Mammary microvascular endothelial cell (primary cell): ENCODE measurements around the genes SPDYE4, DHRS7C and MYH8.

GRCh38 chr17:8506208-8506648, 70.5 kb downstream of the NDEL1 start:
- RAMPAGE, long total RNA = no peak

- RAMPAGE, long total RNA = no peak
These were observed 87.4 kb downstream of the MYH10 start for GRCh38 chr17:8543090-8543532.

DNA sequence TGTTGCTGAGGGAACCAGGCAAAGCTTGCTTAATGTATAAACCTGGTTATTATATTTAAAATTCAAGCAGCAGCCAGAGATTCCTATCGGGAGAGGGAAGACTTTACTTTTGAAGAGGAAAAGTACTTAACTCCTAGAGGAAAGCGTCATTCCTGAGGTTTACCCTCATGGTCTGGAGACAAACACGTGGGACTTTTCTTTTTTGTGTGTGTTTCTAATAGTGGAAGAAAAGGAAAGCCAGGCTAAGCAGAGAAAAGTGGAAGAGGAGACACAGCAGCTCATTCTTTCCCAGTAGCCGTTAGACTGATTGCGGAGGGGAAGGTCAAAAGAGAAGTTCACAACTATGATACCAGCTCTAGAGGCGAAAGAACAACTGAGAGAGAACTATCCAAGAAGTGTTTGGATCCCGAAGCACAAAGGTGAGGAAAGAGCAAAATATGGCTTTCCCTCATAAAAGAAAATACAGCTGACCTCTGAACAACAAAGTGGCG, 40.0 kb upstream of the MYH10 start:
- RAMPAGE, long total RNA = no peak

GRCh38 chr17:8672869-8673161, 42.3 kb upstream of the MYH10 start:
- RAMPAGE, long total RNA = no peak

DNA sequence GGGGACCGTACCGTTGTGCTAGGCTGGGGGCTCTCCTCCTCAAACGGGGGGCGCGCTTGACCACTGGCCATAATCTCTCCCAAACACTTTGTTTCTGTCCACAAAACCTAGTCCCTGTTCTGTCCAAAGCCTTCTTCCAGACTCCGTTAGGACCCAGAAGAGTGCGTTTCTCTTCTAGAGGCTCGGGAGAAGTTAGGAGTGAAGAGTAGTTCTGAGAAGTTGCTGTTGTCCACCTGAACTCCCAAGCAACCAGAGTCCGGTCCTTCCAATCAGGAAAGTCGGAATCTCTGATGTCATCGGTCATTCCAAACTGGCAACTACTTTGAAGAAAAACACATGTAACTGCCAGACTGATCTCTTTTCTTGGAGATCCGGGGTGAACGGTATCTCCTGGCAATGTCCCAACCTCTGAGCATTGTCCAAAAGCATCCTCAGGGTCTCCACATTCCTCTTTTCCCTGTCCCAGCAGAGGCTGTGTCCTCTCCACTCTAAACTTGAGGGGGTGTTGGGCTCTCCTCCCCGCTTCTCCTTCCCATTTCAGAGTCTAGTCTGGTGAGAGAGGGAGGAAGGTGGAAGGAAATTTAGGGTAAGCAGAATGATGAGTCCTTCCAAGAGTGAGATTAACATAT, at the start of gene SPDYE4:
SPDYE4 (minus strand) TSS at position 235 of the 629 bp plus-strand sequence.
- RAMPAGE, long total RNA = no peak

DNA sequence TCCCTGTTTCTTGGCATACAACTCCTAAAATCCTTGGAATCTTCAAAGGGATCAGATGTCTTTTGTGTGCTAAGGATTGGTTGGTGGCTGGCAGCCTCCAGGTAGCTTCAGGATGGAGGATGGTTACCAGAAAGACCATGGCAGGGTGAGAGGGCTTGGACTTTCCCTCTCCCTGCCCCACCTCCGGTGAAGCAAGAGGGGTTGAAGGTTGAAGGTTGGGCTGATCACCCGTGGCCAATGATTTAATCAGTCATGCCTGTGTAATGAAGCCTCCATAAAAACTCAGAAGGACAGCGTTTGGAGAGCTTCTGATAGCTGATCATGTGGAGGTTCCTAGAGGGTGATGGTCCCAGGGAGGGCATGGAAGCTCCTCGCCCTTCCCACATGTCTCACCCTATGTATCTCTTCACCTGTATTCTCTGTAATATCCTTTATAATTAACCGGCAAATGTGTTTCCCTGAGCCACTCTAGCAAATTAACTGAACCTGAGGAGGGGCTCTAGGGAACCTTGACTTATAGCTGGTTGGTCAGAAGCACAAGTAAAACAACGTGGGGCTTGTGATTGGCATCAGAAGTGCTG, 59.3 kb downstream of the NTN1 start:
- RAMPAGE, long total RNA = no peak

DNA sequence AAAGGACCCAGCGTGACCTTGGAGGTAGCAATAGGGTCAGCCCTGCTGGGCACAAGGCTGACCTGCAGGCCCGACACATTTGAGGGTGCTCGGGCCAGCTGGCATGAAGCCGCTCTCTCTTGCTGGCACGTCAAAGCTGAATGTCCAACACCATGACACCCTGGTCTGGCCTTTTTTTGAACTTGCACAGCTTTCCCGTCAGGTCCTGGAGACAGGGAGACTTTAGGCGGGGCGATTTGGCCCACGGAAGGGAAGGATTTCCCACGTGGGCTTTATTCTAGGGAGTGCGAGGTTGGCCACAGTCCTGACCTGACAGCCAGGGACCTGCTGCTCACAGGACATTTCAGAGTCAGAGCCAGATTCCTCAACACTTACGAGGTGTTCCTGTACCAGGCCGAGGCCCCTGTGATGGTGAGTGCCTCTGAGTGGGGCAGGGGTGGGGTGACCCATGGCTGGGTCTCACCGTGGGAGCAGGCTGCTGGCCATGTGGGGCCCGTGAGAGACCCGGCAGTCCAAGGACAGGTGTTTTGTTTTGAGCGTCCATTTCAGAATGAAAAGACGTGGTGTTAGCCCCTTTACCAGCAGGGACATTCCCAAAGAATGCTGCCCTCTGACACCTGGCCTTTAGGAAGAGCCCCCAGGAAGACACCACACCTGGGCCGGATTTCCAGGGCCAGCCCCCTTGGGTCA, 83.4 kb downstream of the NTN1 start:
- RAMPAGE, long total RNA = no peak

- RAMPAGE, long total RNA = no peak
These were observed 252.1 kb downstream of the NTN1 start for GRCh38 chr17:9273502-9273784.

- RAMPAGE, long total RNA = no peak
These were observed 263.4 kb downstream of the NTN1 start for GRCh38 chr17:9284761-9284987.

- RAMPAGE, long total RNA = no peak
These were observed 244.0 kb downstream of the STX8 start for GRCh38 chr17:9331525-9332033.

GRCh38 chr17:9665222-9666165, 20.2 kb downstream of the USP43 start:
- RAMPAGE, long total RNA = no peak

DNA sequence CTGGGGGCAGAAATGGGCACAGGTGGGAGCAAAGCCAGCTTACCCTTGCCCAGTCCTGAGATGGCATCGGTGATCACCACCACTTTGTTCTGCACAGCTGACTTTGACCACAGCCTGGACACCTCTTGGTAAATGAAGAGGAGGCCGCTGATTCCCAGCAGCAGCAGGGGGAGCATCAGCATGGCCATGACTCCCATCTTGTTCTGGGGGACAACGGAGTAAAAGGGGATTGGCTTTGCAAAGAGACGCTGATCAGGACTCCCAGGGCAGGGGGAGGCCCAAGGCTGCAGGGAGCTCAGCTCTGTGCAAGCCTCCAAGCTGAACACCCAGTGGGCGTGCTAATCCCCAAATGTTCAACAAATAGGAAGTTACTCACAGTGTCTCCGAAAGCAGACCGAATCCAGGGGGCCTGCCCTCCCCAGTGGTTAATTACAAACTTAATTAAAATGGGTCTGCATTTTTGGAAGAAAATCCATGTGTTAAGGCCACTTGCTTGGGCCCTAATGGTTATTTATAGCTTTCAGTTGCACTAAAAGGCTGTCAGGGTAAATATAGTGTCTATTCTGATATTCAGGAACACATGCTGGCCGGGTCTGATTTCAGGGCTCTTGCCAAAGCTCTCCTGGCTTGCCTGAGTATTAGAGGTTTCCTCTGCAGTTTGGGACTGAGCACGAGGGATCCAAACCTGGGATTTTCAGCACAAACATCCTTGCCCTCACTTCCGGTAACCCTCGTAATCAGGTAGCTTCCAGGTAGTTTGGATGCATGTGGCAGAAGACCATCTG, at the start of gene DHRS7C:
DHRS7C (minus strand) TSS at position 505 of the 785 bp plus-strand sequence.
- RAMPAGE, long total RNA = no peak

DNA sequence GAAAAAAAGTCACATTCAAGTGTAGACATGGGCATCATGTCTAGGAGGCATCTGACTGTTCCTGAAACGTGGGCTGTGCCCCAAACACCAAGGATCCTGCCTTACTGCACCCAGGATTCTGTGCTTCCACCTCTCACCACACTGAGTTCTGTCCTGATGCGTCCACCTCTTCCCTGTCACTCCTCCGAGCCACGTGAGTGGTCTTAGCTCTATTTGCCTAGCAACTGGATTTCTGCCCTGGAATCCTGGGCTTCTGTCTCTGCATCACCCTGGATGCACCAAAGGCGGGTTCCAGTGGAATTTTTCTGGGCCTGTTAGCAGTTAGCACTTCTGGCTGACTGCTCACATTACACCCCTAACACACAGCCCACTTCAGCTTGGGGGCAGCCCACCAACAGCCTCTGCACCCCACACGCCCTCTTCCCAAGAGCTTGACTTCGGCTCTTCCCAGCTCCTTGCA, 129.6 kb upstream of the RCVRN start:
- RAMPAGE, long total RNA = no peak

- RAMPAGE, long total RNA = no peak
These were observed 79.0 kb downstream of the GAS7 start for GRCh38 chr17:10119129-10120100.

GRCh38 chr17:10289975-10290464, 82.8 kb downstream of the MYH13 start:
- RAMPAGE, long total RNA = no peak

GRCh38 chr17:10415497-10416022, 6.2 kb downstream of the MYH8 start:
- RAMPAGE, long total RNA = no peak

GRCh38 chr17:10421671-10422394, at the start of gene MYH8:
MYH8 (minus strand) TSS chr17:10421950.
- RAMPAGE, long total RNA = no peak

DNA sequence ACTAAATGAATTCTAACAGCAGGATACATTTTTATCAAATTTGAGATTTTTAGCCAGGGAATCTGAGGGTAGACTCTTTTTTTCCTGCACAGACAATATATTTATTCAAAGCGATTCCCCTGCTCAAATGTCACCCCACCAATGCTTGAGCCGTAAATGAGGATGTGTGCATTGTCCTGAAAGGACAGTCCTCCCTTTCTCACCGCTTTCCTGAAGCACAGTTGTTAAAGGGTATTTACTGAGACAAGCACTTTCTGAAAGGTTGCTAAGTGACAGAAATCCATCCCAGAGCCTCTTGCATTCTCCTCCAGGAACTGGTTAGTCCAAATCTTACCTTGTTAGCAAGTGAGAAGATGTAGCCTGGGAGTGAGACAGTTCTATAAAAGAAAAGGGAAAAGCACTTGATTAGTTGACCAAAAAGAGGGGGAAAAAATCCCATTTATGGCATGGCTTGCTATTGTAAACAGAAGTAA, 381 bp downstream of the MYH2 start:
- RAMPAGE, long total RNA = no peak

- RAMPAGE, long total RNA = no peak
These were observed 14.0 kb downstream of the TMEM238L start for GRCh38 chr17:10789767-10790434.

- RAMPAGE, long total RNA = no peak
These were observed 3.7 kb upstream of the TMEM238L start for GRCh38 chr17:10807607-10808057.